SUDHL5 (cell line): ENCODE data around the genes GLRA3, DCTD and CDKN2AIP.

DNA sequence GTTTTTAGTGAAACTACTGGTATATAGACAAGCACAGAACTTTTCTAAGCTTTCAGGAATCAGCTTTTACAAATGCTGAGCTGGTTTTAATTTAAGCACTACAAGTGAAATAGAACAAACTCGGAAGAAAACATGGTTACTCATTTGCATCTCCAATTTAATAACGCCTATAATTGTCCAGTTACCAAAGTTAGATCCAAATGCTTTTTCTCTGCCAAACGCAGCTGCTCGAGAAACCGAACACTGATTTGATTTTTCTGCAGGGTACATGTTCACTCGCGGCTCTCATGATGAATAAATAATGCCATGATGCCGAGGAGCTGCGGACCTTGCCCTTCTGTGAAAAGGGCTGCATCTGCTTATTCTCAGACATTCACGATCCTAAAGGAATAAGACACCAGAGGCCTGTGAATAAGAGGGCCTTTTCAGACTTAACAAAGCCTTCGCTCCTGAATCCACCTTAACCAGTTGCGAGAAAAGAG, 147.7 kb downstream of the FBXO8 start:
- PRO-cap: no peak

DNA sequence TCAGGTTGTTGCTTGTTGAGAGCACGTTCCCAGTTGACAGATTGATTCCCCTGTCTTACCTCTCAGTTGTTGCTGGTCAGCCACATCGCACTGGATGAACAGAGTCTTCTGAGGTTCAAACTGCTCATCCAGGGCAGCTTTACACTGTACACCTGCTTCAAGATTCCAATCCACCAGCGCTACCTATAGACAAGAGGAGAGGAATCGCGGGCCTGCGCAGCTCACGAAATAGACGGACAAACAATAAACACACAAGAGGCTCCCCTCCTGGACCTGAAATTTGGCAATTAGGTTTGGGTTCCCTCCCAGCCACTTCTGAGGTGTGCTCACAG, 437 bp downstream of the HPGD start:
- PRO-cap: no peak

DNA sequence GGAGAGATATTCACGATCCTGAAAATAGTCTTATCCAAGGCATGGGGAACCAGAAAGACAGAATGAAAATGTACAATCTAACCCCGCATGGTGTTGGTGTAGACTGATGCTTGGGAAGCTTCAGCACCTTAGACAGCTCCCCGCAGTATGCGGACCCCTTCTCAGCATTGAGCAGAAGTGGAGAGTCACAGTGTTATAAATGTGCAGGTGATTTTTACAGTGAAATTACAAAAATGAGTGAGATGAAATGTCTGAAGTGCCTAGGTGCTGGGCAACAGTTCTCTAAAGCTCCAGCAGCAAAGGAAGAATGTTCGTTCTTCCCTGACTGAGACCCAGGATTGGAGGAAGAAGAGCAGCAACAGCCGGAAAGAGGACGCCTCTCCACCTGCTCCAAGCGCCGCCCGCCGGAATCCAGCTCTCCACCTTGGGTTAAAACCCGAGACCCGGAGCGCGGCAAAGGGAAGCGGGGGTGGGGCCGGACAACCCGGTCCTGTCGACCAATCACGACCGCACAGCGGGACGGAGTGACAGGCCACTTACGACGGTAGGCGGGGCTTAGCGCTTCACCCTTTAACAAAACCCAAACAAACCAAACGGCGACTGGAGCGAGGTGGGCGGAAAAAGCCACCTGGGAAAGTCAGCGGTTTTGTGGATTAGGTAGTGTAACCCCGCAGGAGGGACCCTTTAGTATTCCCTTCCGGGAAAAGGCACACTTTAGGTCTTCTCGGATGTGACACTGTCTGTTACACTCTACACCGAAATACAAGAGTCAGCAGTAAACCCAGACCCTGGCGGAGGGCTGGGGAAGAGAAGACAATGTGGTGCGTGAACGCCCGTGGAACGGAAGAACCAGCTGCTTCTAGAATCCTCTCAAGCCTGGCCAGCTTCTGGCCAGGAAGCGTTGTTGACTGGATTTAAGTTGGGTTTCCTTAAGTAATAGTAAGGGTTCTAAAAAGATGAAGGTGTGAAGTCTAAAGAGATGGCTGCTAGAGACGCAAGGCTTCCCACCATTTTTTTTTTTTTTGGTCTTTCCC, at the start of gene GLRA3:
GLRA3 (minus strand) TSS at position 431 of the 1,034 bp plus-strand sequence.
- PRO-cap: bidirectional peak, plus-strand start at position 222 of the sequence, minus-strand start at position 169 of the sequence; bidirectional peak, plus-strand start at position 592 of the sequence, minus-strand start at position 431 of the sequence; bidirectional peak, plus-strand start at position 873 of the sequence, minus-strand start at position 761 of the sequence

GRCh38 chr4:175671625-175672046, 140.4 kb downstream of the GPM6A start:
- PRO-cap: no peak

DNA sequence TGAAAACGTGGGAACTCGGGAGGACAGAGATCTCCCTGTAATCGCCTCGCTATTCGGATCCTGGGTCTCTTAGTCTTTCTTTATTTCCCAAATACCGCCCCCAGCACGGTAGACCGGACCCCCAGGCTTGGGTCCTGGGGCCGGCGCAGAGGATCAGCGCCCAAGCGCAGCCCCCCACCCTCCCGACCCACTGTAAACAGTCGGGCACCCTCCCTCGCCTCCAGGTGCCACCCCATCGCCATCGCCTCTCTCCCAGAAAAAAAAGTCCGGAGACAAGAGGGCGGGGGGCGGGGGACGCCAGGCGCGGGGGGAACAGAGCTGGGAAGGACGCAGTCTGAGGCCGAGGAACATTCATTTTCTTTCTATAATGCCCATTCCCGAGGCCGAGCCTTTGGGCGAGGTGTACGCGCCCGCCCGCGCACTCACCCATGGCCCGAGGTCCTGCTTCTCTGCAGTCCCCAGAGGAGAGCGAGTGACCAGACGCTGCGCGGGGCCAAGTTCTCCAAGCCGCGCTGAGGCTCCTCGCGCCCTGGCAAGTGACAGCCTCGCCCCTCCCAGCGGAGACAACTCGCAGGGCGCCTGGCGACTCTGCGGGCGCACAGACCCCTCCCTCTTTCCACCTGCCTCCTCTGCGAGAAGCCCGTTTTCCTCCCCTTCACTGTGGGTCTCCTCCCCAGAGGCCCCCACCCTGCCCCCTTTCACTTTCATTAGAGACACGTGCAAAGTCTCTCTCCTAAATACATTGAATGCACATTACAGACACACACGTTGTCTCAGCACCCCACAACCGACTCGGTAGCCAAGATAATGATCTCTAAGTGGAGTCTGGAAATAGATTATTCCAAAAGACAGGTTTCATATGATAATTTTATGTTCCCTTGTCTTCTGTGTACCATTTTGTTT, 63.5 kb upstream of the WDR17 start:
- PRO-cap: bidirectional peak, plus-strand start at position 751 of the sequence, minus-strand start at position 451 of the sequence

GRCh38 chr4:176237970-176238677, 30.9 kb downstream of the ASB5 start:
- PRO-cap: no peak

DNA sequence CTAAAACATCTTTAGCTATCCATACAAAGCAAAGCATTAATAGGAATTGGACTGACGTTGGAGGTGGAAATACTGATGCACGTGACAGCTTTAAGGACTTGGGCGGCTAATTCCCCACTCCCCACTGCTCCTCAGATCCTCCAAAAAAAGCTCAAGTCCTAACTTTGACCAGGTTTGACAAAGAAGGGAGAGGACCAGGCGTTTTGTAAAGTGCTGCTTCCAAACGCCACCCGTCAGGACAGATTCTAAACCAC, 490 bp upstream of the SPCS3 start:
- PRO-cap: no peak

- PRO-cap: no peak
Measured at GRCh38 chr4:177444843-177445532, 2.8 kb upstream of the AGA start.

DNA sequence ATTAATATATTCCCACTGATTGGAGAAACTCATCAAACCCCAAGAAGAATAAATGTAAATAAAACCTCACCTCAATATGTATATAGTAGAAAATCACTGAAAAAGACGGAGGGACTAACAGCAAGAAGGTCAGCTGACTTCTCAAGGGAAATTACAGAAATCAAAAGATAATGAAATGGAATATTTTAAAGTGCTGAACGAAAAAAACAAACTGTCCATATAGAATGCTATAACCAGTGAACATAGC, 2252.4 kb upstream of the AGA start:
- PRO-cap: no peak

- PRO-cap: no peak
Measured at GRCh38 chr4:182191244-182191552, 52.0 kb upstream of the TENM3 start.

DNA sequence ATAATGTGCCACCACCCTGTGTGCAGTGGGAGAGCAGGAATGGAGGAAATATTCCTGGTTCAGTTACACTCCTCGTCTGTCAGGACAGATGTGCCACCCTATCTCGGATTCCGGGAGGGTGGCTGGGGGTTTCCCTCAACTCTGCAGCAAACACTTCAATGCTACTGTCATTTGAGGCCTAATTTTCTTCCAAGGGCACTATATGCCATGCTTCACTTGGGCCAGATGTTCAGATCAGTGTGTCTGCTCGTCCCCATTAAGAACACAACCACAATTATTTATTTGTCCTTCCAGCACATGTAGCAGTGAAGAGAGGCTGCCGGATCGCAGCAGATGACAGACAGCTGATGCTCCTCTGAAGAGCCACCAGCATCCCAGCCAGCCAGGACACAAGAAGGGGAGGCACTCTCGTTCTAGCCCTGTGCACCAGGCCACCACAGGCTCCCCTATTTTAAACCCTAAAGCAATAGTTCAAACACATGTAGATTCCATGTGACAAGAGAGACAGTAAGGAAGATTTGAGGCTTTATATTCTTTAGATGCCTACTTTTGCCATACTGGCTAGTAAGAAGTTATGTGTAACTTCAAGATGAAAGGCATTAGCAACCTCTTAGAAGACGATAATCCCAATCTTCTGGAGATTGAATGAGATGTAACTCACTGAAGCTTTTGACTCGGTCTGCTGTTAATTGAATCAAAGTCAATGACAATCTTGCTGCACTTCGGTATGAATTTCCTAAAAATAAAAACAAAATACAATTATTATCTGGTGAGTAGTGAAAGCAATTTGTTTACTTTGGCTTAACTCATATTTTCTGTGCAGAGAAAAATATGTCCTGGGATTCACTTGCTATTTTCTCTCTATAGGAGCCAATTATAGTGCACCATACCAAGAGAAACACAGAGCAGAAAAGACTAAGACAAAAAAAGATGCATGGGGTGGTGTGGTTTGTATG, 26.2 kb downstream of the DCTD start:
- PRO-cap: no peak

DNA sequence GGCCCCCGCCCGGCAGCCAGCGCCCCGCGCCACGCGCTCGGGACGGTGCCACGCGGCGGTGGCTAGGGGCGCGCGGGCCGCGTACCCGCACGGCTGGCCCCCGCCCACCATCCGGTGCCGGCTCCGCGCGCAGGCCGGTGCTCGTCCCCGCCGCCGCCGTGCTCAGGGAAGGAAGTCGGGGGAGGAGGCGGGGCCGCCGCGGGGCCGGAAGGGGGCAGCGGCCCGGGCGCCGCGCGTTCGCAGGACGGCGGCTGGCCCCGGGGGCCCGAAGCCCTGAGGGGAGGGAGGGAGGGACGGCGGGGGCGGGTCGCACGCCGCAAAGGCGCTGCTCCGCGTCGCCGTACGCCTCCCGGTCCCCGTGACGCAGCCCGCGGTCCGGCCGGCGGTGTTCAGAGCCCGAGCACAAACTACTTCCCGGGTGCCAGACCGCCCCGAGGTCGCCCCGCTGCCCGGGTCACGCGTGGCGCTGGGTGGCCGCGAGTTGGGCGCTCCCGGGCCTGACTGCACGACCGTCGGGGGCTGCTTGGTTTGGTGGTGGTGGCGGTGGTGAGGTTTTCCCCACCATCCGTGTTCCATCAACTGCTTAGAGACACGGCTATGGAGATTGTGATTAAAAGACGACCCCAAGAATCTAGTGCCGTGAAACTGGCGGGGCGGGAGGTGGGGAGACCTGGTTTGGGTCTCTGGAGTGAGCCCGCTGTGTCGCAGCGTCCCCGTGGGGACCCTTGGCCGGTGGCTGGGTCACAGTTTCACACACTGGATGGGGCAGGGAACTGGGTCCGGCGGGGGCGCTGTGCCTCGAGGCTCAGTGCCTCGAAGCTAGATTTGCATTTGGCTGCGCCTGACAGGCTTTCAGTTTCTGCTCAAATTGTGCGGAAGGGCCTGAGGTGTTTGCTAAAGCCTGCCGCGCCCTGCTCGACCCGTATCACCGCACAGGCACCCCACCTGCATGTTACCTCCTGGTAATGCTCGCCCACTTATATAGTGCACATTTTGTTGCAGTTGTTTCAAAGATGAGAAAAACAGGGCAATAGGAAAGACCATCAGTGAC, at the start of gene DCTD:
DCTD (minus strand) TSS at position 184 of the 1,051 bp plus-strand sequence.
- PRO-cap: bidirectional peak, plus-strand start at position 894 of the sequence, minus-strand start at position 775 of the sequence

GRCh38 chr4:182918254-182918573, 1.0 kb upstream of the DCTD start:
- PRO-cap: no peak

GRCh38 chr4:183268652-183269144, 51.4 kb downstream of the CLDN22 start:
- PRO-cap: no peak

GRCh38 chr4:183444474-183445503, at the start of gene CDKN2AIP:
Gene CDKN2AIP, plus strand, starts transcription at chr4:183444636.
- PRO-cap: bidirectional peak, plus-strand start at chr4:183444636, minus-strand start at chr4:183444311; bidirectional peak, plus-strand start at chr4:183445051, minus-strand start at chr4:183444884

DNA sequence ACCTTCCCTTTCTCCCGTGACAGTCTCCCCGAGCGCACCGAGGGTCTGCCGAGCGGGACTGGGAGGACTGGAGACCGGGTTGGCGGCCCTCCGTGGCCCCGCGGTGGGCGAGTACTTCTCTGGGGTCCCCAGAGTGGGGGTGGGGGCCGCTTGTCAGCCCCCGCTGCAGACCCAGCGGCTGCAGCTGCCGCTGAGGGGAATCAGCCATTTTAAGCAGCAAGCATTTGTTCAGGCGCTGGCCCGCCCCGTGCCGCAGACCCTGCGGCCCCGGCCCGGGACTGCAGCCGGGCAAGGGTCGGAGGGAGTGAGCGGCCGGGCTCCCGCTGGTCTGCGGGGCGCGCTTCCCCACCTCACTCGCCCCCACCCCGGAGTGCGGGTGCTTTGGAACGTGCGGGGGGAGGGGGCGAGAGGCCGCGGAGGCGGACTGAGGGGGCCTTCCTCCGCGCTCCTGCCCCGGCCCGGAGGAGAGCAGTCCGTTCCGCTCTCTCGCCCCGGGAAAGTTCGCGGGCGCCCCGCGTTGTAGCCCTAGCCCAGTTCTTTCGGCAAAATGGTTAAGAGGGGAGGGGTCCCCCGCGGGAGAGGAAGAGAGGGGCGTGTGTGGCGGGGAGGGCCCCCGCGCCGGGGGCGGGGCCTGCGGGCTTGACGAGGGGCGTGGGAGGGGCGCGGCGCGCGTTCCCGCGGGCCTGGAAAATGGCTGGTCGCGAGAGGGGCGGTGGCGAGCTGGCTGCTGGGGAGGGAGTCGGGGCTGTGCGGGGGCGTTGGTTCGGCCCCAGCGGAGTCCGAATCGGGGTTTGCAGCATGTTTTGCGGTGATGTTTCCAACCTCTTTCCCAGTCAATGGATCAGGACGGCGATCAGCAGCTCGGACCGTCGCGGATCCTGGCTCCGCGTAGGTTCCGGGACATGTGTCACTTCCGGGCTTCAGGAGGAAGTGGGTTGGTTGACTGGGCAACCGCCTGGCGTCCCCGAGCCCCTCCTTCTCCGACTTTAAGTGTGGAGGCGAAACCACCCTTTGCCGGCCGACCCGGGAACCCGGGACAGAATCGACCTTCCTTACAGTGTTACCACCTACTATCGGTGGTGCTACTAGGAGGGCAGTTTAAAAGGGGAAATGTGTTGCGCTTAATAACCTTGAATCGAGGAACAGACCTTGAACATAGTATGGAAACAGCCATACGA, 962 bp downstream of the ING2 start:
- PRO-cap: bidirectional peak, plus-strand start at position 680 of the sequence, minus-strand start at position 549 of the sequence; unidirectional peak, minus-strand start at position 906 of the sequence

DNA sequence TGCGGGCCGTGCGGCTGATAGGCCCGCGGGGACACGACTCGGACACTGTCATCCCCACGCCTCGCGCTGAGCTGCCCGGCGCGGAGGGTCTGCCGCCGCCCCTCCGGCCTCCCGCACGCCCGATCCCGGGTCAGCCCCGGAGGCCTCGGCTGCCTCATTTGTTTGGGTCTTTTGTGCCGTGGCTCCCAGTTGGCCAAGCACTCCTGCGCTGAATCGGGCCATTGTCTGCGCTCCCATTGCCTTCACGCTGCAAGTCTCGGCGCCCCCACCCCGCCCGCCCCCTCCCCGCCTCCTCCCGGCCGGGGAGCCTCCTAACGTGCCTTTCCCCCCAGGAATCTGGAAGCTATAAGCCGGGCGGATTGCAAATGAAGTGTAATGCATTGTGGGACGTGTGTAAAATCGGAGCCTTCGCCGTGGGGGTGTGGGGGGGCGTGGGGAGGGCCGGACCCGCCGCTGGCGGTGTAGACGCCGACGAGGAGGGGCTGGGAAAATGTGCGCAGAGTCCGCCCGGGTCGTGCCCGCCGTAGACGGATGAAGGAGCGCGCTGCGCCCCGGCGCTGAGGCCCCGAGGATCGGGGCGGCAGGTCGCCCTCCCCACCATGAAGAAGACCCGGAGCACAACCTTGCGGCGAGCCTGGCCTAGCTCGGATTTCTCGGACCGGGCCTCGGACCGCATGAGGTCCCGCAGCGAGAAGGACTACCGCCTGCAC, 1.2 kb downstream of the STOX2 start:
- PRO-cap: no peak

GRCh38 chr4:183987484-183987991, 82.4 kb downstream of the STOX2 start:
- PRO-cap: no peak

DNA sequence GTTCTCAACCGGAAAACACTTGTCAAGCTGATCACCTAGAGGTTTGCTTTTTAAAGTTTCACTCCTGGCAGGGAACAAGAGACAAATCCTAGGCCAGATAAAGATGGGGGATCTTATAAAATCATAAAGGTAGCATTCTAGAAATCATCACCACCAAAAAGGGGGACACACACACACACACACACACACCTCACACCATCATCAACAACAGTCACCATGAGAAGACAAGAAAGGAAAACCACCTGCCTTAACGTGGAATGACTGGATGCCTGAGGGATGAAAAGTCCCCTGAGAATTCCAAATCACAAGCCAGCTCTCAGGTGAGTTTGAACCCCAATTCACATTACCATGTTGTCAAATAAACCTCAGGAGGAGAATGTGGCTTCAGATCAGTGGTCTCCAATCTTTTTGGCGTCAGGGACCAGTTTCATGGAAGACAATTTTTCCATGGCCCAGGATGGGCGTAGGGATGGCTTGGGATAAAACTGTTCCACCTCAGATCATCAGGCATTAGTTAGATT, 28.4 kb upstream of the ENPP6 start:
- PRO-cap: no peak

- PRO-cap: bidirectional peak, plus-strand start at chr4:184382463, minus-strand start at chr4:184382440
Measured at GRCh38 chr4:184381950-184382826, 92.2 kb downstream of the IRF2 start.